ENCODE data around the gene KRT8.

GRCh38 chr12:52904341-52905577 is at the start of gene KRT8:
Gene KRT8, minus strand, starts transcription at chr12:52905076.
- PRO-cap = bidirectional peak, plus-strand start at chr12:52905209, minus-strand start at chr12:52905057

GRCh38 chr12:53006588-53007556 is 616 bp downstream of the EIF4B start:
- PRO-cap = no peak

GRCh38 chr12:53011501-53012405 is 5.5 kb downstream of the EIF4B start:
- PRO-cap = no peak

DNA sequence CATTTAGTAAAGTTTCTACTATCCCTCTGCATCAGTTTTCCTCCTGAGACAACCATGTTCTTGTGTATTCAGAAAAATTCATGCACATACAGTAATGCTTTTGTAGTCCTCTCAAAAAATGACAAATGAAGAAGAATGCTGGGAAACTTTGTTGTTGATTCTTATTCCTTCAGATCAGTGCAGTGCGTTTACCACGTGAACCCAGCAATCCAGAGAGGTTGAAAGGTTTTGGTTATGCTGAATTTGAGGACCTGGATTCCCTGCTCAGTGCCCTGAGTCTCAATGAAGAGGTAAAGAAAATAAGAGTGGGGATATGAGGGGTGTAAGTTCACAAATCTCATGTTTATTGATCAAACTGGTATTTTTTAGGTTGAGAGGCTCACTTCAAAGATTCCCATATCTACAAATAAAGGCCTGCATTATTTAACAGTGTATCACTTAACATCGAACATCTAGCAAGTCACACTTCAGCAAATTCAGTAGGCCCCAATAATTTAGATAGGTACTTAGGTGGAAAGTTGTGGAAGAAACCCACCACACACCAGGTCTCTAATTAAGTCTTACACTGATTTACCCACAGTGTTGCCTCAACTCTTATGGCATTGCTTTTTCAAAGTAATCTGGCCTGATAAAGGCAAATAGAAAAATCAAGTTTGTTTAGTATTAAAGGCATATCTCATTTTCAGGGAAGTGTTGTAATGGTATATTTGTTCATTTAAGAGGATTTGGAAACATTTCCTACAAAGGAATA is 13.7 kb downstream of the EIF4B start:
- PRO-cap = no peak

DNA sequence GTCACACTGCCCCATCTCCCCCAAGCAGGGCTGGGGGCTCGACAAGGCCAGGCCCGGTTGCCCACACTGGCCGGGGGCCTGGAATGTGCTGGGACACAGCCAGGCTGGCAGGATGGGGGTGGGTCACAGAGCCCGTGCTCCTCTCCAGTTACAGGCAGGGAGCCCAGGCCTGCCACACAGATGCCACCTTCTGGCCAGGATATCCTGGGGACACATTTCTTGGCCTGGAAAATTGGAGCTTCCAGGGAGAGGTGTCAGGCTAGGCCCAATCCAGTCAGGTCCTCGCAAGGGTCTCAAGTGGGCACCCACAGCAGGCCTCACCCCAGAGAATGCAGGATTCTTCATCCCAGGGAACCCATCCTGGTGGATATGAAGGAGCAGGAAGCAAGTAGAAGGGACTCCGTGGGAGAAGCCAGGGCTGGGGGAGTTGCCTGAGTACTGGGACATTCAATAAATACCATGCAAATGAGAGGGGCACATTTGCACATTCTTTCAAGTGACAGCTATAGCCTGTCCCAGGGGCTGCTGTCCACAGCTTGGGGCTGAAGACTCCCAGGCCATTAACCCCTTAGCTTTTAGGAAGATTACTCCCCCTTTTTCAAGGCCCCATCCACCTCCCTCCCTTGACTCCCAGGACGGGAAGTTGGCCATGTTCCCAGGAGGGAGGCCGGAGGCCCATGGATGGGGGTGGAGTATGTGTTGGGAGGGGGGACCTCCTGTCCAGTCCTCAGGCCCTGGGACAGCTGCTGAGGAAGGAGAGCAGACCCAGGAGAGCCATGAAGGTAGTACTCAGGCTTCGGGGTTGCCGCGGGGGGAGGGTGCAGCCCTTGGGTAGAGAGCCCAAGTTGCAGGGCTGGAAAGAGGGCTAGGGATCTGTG is 1.2 kb upstream of the TNS2 start:
- PRO-cap = no peak

DNA sequence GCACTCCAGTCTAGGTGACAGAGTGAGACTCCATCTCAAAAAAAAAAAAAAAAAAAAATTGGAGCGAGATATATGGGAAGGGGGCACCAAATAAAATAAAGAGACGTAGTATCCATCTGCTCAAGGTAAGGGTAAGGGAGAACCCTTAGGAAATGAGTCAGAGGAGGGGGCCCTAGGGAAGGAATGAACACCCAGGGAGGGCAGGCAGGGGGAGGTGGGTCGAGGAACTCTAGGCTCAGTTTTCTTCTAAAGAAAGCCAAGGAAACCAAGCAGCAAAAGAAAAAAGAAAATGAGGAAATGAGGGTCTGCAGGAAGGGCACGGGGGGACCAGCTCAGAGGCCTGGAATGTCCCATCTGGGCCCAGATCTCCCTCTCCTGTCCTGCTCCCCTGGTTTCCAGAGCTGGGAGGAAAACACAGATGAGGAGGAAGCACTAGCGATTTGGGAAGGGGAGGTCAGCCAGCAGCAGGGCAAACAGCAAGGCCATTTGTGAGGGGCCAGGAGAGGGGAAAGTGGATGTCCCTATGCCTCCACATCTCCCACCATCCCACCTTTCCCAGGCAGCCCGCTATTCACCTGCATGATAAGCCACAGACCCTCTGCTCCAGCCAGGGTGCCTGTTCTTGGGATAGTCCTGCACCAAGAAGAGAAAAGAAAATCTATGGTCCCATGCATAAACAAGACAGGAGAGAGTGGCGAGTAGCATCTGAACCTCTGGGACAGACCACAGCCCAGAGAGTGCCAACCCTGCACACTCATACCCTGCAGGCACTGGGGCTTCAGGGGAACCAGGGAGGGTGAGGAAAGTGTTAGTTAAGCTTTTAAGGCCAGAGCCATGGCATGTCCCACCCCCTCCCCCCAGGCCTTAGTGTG is 11.9 kb downstream of the SPRYD3 start:
- PRO-cap = no peak

DNA sequence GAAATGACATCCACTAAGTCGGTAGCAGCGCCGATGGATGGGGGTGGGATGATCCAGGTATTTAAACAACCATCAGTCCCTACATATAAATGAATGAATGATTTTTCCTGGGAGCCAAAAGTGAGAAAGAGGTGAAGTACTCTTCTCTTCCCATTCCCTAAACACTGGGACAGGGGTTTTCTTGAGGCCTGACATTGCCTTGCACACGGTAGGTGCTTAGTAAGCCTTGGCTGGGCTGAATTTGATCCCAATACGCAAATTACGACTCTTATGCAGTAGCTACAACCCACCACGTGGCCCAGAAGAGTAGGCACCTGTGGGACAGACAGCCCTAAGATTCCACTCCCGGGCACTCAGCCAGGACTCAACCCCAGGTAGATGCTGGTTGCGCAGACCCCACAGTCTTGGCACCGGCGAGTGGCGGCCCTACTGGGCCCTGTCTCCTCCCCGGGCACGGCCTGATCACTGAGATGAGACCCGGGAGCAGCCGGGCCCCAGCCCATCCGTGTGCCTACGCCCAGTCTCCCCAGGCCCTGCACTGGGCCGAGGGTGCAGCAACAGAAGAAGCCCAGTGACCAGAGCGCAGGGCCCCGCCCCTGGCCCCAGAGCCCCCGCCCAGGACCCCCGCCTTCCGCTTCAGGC is 449 bp downstream of the SPRYD3 start:
- PRO-cap = no peak

DNA sequence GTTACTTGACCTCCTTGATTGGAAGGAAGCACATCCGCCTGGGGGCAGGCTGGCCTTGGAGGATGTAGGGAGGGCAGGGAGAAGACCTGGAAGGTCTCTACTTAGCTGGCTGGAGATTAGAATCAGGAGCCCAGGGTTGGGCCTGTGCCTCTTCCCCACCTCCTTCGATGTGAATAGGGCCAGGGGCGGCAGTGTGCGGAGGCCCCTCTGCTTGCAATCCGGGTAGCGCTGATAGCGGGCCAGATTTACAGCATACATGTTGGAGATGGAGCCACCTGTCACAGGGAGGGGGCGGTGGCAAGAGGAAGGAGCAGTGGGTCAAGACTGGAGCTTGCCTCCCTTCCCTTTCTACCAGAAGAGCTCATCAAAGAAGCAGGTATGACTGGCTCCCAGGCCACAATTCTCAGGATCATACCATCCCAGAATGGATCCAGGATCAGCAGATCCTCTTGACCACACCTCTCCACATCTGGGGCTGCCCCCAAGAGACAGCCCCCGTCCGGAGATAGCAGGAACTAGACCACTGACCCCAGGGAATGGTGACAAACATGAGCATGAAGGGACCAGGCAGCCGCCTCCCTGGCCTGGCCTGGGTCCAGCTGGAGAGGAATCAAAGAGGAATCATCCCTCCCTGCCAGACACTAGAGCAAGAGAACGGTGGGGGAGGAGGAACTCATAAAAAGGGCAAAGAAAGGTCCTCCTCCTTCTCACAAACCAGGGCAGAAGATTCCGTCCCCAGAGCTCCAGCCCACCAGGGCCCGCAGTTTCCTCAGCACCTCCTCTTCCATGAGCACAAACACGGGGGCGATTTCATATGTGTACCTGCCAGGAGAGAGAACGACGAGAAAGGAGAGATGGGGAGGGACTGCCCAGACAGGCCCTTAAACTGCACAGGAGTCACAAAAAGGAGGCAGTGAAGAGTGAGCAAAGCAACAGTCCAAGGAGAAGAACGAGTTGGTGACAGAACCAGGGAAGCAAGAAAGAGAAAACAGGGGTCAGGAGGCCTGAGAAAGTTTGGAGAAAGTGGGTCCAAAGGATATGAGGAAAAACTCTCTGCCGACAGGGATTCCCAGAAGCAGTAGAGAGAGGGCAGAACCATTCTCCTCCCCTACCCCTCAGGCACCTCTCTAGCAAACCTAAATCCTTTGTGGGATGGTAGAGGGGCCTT is 9.0 kb upstream of the ZNF740 start:
- PRO-cap = no peak

DNA sequence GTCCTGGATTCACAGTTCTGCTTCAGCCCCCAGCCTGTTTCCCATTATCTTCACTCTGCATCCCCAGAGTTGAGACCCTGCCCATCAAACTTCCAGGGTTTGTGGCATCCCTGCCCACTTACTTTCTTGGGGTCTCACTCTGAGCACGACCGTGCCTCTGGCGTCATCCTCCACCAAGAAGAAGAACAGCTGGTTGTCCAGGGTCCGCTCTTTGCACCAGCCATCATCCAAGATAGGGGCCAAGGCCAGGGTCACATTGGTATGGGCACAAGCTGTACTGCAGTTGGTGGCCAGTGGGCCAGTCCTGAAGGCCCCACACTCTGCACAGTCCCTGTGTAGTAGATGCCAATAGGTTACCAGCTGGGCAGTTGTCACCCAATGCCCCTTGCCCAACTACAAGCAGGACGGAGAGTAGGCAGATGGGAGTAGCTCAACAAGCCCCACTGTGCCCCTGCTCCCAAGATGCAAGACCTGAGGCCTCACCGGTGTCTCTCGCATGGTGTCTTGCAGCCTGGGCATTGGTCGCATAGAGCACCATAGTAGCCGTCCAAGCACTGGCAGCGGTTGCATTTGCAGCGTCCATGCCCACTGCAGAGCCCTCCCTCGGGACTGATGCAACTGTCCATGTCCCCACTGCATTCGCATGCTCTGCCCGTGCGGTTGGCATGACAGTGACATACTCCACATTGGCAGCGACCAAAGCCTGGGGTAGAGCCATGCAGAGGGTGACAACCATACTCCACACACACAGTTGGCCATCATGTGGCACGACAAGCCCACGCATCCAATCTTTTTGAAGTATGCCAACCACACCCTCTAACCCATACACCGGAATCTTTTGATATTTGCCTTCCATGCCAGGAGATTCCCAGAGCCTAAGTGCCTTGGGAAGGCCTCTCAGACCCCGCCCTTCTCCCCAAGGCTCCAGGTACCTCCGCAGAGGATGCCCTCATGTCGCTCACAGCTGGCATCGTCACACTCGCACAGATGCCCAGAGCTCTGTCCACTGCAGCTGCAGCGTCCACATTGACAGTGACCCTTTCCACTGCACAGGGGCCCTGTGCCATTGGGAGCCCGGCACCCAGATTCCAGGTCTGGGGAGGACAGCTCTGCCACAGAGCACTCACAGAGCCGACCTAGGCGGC is 11.9 kb upstream of the CSAD start:
- PRO-cap = no peak

GRCh38 chr12:53208984-53209496 is 2.0 kb upstream of the ITGB7 start:
- PRO-cap = no peak

DNA sequence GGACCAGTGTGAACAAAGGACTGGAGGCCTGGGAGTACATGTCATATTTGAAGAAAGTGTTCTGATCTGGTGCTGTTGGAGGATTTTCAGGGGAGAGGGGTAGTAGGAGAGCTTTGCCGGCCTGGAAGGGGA is 205 bp upstream of the ENSG00000283536 start:
- PRO-cap = no peak

- PRO-cap = no peak
Measured at GRCh38 chr12:53323916-53324419, 2.6 kb upstream of the AAAS start.

- PRO-cap = no peak
Measured at GRCh38 chr12:53411518-53412263, 12.0 kb upstream of the AMHR2 start.

DNA sequence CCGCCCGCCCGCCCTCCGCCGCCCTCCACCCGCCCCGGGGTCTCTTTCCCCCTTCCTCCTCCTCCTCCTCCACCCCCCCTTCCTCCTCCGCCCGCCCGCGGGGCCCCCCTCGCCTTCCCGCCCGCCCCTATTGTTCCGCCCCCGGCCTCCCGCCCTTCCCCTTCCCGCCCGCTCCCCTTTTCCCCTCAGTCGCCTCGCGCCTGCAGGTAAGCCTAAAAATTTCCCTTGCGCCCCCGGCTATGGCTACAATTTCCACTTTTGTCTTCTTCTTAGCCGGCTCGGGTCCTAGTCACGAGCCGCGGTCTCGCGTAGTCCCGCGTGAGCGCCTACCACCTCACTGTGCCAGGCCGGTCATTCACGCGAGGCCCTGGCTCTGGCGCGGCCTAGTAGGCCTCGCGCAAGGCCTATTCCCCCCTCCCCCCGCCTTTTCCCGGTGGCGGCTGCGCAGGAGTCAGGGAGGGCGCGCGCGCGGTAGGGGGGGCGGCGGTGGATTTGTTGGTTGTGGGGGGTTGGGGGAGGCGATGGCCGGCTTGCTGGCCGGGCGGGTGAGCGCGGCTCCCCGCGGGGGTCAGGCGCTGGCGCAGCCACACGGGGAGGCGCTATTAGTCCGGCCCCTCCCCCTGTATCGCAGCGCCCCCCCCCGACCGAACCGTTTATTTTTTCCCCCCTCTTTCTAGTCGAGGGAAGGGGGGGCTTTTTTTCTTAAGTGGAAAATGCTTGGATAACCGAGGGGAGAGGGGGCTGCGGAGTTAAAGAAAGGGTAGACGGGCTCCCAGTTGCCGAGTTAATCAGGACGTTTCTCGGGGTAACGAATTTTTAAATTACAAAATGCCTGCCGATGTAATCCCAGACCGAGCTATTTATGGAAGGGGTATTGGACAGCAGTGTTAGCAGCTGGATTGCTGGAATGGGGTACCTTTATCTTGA is 532 bp downstream of the PCBP2 start:
- PRO-cap = no peak

DNA sequence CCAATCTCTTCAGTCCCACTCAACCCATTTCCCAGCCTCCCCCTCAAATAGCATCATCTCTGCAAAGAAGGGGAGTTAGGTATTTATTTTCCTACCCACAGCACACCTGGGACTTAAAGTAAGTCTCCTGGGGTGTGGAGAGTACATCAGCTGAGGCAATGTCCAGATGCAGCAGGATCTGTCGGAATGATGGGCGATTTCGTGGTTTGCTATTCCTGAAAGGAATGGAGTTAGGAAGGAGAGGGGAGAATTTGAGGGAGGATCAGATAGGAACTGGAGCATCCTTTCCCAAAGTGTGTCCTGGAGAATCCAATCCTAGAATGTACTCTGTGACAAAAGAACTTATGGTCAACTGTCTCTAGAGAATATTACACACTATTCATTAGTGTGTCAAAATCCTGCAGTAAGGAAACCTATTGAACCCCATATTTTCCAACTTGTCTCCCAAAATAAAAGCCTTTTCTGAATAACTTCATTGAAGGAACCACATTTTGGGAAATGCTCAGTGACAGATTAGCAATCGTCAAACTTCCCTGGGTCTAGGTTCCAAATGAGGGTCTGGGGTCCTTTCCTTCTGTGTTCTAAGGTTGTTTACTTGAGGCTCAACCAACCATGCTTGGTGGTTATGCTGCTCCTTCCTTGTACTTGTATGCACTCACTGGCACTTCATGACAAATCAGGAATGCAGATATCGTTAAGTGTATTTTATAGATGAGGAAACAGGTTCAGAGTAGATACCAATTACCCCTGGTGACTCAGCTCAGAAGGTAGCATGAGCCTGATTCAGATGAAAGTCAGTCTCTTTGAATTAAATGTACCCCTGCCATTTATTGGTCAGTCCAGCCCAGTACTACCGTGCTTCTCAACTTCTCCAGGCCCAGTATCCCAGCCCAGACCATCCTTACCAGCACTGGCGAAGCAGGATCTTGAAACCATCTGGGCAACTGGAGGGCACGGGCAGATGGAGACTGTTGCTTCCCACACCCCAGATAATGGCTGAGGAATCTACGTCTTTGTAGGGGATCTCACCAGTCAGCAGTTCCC is 14.8 kb downstream of the MAP3K12 start:
- PRO-cap = no peak

DNA sequence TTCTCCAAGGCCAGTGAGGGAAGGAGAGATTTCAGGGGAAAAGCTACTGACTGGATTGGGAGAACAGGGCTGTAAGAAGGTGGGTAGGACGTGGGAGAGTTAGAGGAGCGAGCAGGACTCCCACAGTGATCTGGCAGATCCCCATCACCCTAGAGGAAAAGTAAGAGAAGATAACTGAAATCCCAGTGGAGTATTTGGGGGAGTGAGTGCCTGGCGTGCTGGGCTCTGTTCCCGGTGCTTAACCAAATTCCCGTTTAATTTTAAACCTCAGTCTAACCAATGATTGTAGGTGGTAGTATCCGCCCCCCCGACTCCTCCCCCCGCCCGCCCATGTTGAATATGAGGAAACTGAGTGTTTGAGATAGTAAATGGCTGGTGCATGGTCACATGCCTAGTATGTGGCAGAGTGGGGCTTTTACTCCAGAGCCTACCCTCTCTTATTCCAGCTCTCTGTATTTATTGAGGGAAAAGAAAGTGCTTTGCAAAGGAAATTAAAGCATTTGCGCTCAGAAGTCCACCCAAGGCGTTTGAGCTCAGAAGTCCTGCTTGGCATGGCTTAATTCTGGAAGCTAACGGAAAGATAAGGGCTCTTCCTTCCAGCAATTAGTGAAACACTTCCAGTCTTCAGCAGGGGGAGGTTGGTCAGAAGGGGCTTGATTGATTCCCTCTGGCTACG is 1.3 kb downstream of the TARBP2 start:
- PRO-cap = no peak

GRCh38 chr12:53514105-53514673 is 6.9 kb upstream of the NPFF start:
- PRO-cap = no peak

DNA sequence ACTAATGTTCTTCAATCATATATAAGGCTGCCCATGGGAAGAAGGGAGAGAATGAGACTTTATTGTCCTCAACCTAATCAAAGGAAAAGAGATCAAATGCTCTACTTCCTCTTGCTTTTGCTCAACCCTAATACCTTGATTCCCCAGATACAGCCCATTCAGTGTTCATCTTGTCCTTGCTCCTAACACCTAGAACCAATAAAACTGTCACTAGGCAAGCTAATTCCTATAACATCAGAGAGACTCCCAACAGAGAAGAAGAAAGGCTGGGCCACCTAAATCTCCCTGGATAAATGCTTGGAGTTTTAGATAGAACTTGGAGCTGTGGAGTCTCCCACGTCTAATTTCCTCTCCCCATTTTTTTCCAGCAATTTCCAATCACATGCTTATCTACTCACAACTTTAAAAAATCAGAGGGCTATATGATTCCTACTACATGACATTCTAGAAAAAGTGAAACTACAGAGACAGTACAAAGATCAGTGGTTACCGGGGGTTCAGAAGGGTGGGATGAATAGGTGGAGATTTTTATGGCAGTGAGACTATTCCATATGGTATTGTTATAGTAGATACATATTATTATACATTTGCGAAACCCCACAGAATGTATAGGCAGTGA is 35.7 kb downstream of the ATF7 start:
- PRO-cap = no peak

DNA sequence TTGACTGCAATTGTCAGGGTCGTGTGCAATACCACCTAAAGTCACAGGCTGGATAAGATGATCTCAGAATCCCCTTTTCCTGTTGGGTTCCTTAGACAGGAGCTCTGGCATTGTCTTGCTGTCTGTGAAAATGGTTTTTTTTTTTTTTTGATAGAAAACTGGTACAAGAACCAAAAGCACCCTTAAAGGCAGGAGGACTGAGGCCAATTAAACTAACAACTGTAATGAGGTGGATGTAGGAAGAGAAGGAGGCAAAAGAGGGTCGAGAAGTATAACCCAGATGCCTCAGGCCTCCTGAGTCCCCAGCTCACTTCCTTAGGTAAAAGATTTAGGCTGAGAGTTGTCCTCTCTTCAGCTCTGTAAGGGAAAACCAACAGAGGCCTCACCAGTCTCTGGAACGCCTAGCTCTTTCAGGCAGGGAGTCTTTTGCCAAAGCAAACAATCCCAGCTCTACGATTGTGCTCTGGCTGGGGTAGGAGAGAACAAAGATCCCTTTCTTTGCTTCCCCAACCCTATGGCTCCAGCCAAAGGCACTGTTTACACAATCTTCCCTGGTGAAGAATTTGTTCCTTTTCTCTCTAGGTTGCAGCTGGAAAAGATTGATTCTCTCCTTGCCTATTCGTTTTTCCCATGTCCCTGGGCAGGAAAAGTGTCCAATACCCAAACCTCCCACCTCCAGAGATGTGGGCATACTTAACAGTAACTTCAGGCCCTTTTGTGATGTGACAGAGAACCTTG is 17.0 kb downstream of the ATP5MC2 start:
- PRO-cap = no peak

GRCh38 chr12:53726704-53727285 is 457 bp downstream of the CALCOCO1 start:
- PRO-cap = no peak

All from mesothelial cell of epicardium (in vitro differentiated cells).